ENCODE data around the genes BDH2 and CXXC4.

DNA sequence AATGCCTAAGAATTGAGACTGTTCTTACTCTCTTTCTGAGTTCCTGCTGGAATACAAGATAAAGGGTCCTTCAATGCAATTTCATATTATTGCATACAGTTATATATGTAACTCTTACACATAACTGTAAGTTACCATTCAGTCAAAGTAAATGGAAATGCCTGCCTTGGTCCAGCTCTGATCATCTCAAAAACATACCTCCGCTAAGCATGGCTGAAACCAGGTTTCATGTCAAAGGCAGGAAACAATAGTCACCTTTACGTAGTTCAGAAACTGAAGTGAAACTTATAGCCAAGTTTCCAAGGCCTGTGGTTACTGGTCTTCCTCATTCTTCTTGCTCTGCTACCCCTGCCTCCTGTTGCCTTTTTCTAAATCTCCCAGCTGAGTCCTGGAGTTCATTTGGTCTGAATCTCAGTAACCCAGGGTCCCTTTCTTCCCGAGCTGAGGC lies 30.7 kb downstream of the DAPP1 start:
- RRBS: no CpG with 5 or more reads among the region's 3 CpGs

DNA sequence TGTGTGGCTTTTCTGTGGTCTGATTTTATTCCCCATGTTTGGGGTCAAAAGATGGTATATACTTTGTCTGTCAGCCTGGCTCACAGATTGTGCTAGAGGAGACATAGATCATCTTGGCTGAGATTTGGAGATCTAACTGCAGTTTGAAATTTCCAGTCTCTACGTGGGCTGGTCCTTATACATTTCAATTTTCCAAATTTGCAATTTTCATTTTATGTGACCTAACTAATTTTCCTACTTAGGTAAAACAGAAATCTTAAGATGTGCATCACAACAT lies 152.5 kb upstream of the DDIT4L start:
- RRBS: no CpG with 5 or more reads among the region's 1 CpG

- RRBS: no CpG with 5 or more reads among the region's 3 CpGs
These were observed 220.6 kb upstream of the EMCN start for GRCh38 chr4:100738347-100738816.

DNA sequence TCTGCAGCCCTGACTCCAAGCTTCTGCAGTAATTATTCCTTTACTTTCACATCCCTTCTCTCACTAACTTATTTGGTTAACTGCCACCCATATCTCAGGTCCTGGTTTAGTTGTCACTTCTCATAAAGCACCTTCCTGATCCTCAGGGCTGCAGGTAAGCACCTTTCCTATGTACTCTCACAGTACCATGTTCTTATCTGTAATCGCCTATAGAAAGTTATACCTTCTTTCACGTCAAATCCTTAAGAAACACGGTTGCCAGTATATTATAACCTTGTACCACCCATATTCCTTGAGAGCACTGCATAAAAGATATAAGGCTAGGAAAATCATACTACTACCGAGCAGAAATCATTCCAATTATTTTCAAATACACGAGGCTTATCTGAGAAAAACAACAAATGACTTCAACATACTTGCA lies 72.1 kb downstream of the PPP3CA start:
- RRBS: no CpG with 5 or more reads among the region's 5 CpGs

DNA sequence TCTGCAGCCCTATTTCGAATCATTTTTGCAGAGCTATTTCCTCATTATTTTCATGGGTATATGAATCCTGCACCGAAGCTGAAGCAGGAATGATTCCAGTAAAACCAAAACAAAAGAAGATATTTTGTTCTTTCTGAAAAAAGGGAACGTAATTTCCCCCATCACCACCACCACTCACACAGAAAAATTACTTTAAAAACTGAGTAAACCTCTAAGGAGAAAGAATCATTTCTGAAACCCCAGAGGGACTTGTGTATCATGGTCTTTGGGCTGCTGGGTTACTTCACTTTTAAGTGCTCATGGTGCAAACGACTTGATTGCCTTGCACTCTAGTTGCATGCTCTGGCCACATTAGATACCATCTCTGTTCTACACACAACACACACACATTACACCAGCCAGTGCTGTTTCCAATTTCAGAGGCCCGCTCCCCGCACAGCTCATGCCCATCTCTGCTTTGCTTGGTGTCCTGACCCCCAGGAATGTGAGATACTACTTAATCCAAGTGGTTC lies 2.2 kb downstream of the PPP3CA start:
- RRBS: no CpG with 5 or more reads among the region's 6 CpGs

DNA sequence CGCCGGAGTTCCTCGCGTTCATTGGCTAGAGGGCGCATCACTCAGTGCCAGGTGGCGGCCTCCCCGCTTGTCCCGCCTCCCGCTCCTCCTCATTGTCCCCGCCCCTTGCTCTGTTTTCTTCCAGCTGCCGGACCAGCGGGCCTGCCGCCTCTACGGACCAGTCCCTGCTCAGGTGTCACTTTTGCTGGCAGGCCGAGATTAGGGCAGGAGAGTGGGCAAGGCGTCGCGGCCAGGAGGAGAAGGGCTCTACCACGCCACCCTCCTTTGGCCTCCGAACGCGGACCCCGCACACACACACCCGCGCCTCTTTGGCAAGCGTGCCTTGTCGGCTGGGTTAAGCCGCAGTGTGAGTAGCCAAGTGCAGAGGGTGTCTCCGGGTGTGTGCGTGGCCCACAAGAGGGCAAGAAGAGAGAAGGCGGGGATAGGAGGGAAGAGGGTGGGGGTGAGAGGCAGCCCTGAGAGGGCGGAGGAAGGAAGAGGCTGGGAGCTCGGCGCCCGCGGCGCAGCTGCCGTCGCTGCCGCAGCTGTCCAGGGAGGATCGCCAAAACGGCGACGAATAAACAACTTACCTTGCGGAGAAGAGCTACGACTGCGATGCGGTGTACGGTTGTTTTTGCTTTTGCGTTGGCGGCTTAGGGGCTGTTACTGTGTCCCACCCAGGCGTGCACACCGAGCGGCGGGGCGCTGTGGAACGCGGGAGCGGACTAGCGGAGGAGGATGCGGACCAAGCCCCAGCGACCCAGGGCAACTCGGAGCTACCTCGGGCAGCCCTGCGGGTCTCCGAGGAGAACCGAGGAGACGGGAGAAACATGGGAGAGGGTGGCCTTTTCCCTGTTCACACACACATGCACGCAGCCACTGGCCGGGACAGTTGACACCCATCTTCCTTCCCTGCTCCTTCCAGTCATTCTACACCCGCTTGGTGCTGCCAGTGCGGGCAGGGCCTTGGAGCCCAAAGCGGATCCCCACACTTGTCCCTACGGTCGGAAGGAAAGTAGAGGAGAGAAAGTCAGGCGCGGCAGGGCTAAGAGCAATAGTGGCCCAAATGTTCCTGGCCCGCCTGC lies 670 bp upstream of the PPP3CA start:
- RRBS: 5% methylated on average over 2 of the region's 78 CpGs

DNA sequence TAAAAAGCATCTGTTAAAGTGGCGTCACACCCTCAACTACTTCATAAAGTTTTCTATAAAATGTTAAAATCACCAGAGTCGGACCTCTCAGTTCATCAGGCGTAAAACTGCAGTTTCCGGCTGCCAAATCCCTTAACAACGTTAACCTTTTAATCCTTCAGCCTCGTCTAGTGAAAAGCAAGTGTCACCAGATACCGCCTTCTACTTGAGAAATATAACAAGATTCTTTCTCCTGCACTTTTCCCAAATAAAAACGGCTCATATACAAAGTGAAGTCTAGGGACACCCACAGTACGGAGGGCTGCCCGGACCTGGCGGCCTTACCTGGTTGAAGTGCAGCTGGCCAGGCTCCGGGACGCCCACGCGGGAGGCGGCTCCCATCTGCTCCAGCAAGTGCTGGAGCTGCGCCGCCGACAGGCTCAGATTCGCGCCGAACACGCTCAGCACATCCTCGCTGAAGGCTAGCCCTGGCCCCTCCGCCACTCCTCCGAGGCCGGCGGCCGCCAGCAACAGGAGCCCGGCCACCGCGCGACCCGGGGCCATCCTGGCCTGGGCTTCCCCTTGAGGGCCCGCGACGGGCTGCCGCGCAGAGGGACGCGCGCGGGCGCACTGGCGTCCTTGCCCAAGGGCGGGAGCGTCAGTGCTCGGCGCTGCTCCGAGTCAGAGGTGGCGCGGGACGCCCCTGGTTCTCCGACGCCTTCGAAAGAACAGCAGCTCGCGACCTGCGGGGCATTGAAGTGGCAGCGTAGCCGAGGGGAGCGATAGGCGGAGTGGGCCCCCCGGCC lies 970 bp downstream of the SLC39A8 start:
- RRBS: 1% methylated on average over 4 of the region's 64 CpGs

DNA sequence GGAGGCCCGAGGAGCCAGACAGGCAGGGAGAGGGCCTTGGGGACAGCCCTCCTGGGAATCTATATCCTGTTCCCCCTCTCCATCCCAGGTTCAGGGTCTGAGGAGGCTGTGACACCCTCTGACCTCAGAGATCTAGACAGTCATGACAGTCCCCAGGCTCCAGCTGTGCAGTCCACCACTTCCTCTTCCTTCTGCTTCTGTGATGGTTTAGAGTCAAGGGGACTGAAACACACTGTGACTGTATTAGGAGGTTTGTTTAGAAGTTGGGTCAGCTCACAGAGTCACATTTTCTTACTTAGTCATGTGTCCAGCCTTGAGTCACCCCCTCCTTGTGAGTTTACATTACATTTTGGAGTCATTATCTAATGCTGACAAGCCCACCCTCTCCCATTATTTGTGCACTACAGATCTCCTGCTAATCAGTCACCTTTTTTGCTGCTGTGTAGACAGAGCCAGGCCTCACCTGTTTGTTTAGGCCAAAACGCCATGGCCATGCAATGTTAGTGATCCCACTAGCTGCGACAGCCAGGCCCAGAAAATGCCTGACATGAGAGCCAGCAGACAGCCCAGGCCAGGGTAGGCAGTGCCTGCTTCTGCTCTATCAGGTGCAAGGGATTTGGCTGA lies 26.0 kb downstream of the MANBA start:
- RRBS: no CpG with 5 or more reads among the region's 3 CpGs

DNA sequence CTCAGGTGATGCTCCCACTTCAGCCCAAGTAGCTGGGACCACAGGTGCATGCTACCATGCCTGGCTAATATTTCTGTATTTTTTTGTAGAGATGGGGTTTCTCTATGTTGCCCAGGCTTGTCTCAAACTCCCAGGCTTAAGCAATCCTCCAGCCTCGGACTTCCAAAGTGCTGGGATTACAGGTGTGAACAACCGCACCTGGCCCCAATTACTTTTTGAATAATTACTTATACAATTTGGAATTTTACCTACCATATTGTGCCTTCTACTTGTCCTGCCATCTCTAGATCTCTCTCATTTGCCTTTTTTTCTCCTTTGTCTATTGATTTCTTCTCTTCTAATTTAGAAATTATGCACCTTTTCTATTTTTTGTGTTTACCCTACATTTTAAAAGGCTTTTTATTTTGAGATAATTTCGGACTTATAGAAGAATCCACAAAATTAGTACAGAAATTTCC lies 25.1 kb upstream of the MANBA start:
- RRBS: no CpG with 5 or more reads among the region's 3 CpGs

DNA sequence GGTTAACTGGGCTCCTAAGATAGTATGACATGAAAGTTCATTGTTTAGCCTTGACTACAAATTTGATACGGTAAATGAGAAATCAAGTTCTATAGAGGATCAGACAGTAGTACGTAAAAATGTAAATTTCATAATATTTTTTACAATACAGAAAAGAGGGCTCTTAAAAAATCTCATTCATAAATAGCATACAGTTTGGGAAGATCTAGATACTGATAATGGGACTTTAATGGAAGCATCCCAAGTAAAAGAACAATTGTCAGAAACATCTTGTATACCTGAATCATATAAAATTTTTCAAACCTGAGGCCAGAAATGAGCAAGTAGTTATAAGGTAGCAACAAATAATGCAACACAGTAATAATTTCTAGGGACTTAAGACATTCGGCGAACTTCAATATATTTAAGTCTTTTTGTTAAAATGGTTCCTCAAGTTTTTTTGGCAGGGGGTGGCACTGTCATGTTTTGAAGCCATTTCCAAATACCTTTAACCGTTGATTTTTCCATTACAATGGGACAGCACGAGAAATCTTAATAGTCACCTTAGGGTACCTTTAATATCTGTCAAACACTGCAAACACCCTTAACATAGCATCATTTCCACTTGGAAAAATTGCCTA lies 32.5 kb upstream of the MANBA start:
- RRBS: no CpG with 5 or more reads among the region's 6 CpGs

- RRBS: no CpG with 5 or more reads among the region's 7 CpGs
These were observed 20.8 kb downstream of the UBE2D3 start for GRCh38 chr4:102806247-102807251.

DNA sequence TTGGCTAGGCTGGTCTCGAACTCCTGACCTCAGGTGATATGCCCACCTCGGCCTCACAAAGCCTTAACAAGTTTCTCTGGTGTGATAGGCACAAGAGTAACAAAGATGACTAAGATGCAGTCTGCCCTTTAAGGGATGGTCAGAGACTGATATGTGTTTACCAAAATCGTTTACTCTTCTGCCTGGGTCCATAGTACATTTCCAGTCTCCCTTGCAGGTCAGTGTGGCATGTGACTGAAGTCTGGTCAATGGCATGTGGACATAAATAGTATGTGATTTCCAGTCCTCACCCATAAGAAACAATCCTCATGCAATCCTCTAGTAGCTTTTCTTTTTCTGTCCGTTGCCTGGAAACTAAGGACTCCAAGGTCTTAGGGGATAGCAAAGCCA lies 1.2 kb downstream of the SLC9B2 start:
- RRBS: no CpG with 5 or more reads among the region's 4 CpGs

GRCh38 chr4:103099721-103100247 lies at the start of gene BDH2:
BDH2 (minus strand) TSS chr4:103099834.
- RRBS: no CpG with 5 or more reads among the region's 9 CpGs

DNA sequence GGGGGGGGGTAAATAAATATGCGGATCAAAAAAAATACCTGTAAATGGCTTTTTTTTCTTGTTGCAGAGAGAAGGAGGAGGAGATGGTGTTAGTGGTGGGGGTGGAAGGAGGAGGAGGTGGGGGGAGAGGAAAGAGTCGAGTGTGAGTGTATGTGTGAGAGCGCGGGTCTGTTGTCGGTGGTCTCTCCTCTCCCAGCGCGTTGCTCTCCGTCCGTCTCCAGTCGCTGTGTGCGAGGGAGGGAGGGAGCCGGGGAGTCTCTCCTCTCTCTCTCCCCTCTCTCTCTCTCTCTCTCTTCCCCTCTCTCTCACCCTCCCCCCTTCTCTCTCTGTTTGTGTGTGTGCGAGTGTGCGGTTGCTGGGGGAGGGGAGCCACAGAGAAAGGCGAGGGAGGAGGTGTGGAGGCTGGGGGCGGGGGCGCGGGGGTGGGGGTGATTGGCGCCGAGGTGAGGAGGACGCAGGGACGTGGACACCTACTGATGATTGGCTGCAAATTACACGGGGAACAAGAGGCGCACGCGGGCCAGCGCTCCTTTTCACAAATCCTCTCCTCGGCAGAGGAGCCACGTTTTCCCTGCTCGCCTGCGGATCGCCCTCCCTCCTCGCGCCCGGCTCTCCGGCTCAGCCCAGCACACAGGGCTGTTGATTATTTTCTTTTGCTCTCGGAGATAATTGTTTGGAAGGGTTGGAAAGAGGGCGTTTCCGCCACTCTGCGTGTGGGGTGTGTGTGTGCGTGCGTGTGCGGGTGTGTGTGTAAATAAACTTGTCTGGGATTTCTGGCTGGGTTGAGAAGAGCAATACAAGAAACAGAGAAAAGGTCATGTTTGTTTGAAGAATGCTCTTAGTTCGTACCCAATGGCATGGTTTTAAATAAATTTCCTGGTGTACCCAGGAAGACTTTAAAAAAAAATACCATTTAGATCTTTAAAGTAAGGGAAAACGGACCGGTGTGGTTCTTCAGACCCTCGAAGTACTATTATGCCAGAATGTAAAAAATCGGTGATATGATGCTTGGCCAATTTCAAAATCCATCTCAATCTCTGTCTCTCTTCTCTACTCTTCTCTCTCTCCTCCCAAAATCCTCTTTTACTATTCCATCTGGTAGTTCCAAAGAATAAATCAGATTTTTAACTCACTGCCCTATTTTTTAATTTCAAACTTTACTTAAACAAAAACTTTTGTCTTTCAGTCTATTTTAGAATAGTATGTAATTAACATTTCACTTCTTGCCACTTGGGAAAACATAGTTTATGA lies at the start of gene CXXC4:
CXXC4 (minus strand) TSS at position 232 of the 1,251 bp plus-strand sequence.
- RRBS: no CpG with 5 or more reads among the region's 48 CpGs

GRCh38 chr4:104591693-104592039 lies 97.0 kb upstream of the CXXC4 start:
- RRBS: no CpG with 5 or more reads among the region's 4 CpGs

DNA sequence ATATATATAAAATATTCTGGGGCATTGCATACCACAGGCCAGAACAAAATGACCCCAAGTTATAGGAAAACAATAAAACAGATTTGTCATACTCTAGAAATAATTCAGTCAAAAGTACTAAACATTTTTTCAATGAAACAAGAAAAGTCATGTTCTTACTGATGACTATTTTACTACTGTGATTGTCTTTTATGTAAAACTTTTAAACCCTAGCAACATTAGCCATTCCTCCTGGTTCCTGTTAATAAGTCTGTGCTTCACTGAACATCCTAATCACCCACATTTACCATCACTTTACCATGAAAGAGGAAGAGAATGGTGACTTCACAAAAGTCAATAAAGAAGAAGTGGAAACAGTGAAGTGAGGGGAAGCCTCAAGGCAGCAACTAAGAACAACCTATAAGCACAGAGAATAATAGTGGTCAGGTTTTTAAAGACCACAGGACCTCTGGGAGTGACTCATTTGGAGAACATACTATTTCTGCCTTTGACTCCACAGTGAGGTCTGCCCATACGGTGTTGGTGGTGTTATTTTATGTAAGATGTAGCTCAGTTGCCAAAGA lies 86.2 kb upstream of the TET2 start:
- RRBS: no CpG with 5 or more reads among the region's 1 CpG

DNA sequence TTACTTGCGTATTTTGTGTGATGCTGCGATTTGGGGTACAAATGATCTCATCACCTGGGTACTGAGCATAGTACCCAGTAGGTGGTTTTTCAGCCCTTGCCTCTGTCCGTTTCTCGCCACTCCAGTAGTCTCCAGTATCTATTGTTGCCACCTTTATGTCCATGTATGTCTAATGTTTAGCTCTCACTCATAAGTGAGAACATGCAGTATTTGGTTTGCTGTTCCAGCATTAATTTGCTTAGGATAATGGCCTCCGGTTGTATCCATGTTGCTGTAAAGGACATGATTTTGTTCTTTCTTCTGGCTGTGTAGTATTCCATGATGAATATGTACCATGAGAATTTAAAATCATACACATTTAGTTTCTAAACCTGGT lies 1.8 kb downstream of the ARHGEF38 start:
- RRBS: no CpG with 5 or more reads among the region's 5 CpGs

DNA sequence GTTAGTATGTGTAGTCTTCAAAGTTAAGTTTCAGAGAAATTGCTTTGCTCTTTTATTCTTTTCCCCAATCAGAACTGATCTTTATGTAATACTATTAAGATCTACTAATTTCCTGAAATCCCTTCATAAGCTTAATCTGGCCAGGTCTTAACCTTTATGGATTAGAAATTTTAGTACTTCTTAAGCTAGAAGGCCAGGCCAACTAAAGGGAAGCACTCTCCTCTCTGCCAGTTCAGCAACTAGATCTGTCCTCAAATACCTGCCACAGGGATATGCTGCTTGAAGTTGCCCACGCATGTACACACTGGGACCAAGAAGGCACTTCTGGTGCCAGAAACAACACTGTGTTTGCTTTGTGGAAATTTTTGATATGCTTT lies 7.5 kb downstream of the NPNT start:
- RRBS: no CpG with 5 or more reads among the region's 1 CpG

GRCh38 chr4:105939958-105940372 lies 44.7 kb downstream of the NPNT start:
- RRBS: no CpG with 5 or more reads among the region's 3 CpGs

DNA sequence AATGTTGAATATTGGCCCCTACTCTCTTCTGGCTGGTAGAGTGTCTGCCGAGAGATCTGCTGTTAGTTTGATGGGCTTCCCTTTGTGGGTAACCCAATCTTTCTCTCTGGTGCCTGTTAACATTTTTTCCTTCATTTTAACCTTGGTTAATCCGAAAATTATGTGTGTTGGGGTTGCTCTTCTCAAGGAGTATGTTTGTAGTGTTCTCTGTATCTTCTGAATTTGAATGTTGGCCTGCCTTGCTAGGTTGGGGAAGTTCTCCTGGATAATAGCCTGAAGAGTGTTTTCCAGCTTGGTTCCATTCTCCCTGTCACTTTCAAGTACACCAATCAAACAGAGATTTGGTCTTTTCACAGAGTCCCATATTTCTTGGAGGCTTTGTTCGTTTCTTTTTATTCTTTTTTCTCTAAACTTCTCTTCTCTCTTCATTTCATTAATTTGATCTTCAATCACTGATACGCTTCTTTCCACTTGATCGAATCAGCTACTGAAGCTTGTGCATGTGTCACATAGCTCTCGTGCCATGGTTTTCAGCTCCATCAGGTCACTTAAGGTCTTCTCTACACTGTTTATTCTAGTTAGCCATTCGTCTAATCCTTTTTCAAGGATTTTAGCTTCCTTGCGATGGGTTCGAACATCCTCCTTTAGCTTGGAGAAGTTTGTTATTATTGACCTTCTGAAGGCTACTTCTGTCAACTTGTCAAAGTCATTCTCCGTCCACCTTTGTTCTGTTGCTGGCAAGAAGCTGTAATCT lies 177.3 kb downstream of the NPNT start:
- RRBS: no CpG with 5 or more reads among the region's 10 CpGs

All from NB4 (cell line).